Bronchus fibroblast of lung (primary cell): ENCODE measurements around the gene GCH1.

GRCh38 chr14:54605906-54606723, 39.2 kb downstream of the SAMD4A start:
- RAMPAGE, long total RNA = no peak

- RAMPAGE, long total RNA = no peak
Measured at GRCh38 chr14:54653626-54654561, 87.0 kb downstream of the SAMD4A start.

DNA sequence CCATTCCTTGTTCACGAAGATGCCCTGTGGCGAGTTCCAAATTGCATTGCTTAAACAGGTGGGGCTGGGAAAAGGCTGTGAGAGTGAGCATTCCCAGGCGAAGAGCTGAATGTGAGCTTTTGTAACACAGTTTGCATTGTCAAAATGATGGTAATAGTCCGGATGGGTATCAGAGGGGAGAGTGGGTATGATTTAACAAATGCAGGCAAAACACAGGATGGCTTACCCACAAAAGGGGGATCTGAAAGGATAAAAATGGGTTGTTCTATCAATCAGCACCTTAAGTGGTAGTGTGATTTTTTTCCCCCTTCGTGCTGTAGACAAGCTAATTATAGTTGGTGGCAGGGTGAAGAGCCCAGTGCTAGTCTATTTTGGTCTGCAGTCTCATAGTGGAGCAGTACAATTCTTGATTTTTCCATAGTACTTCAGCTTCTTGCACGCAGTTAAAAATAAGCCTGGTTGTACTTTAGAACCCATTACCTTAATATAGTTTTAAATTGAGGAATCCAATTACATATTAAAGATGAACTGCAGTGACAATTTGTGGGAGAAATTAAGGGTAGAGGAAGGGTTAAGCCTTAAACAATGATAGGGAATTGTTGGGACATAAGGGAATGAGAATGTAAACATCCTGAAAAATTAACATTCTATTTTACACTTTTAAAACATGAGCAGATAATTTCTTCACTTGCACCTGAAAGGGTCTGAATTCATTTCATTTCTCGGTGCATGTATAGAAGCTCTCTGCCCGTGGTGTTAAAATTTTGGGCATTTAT, 132.1 kb downstream of the GCH1 start:
- RAMPAGE, long total RNA = no peak

DNA sequence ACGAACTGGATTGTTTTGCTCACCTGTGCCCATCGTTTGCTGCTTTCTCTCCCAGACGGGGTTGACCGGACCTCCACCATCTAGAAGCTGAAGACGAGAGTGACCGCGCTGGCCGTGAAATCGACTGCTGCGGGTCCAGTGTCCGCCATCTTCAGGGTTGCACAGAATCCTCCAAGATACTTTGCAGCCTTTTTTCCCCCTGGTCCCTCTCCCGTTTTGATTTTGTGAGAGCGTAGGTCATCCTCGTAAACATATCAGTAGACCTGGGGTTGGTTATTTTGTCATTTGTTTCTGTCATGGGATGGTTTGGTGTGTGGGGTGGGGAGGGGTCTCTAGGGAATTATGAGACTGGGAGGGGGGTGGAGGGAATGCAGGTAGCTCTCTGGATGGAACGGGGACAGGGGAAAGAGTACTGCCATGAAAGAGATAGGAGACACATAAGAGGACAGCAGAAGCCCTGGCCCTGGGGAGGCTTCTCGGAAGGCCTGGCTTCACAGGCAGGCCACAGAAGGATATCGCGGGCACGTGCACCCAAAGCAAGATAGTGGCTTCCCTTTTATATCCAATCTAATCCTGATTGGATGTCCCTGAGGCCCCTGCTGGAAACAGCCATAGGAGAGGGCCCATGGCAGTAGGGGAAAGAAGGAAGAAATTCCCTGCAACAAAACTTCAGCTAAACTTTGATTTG, 113.6 kb downstream of the GCH1 start:
- RAMPAGE, long total RNA = no peak

- RAMPAGE, long total RNA = no peak
Measured at GRCh38 chr14:54790829-54791567, 111.6 kb downstream of the GCH1 start.

GRCh38 chr14:54838975-54839604, 63.5 kb downstream of the GCH1 start:
- RAMPAGE, long total RNA = no peak

DNA sequence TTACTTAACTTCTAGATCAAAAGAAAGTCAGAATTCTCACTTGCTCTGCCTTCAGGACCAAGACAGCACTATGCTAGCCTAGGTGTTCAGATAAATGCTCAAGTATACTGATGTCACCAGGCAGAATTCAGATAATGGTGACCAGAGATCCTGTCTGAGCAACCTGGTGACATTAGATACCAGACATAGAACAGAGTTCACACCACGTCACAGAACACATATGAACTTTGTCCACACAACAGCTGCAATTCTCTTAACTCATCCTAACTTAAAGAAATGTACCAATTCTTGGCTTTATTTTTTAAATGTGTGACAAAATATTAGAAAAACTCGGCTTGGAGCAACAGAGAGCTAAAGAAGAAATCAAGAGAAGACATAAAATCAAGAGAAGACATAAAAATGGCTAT, 58.1 kb downstream of the GCH1 start:
- RAMPAGE, long total RNA = no peak

DNA sequence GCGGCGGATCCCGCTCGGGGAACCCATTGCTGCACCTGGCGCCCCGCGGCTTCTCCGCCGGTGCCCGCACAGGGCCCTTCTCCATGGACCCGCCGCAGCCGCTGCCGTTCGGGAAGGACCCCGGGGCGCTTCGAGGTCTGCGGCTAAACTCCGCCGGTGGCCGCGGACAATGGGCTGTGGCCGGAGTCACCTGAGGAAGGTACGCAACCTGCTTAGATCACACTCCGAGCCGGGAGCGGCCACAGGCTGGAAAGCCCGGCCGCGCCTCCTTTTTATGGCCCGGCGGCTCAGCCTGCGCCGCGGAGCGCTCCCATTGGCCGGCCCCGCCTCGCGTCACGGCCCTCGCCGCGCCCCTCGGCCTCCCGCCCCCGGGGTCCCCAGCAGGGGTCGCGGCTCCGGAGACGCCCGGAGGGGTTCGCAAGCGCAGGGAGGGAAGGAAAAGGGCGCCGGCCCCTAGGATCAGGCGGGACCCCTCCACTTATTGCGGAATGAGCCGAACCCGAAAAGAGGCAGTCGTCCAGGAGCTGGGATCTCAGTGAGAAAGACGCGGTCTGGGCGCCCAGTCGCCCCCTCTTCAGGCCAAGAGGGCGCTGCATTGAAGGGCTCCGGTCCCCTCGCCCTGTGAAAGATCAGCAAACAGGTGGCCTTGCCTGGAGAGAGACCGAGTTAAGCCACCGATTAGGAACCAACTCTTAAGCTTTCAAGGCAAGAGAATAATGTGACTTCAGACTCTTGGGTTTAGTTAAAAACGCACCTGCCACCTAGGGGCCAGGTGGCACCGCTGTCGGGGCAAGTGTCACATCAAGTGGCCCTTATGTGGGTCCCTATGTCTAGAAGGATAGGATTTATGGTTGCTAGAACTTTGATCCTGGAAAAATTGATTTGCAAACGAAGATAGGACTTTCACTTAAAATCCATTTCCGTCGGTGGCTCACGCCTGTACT, at the start of gene GCH1:
TSS of gene GCH1 (minus strand) at position 248 of the 944 bp plus-strand sequence.
- RAMPAGE, long total RNA = no peak

GRCh38 chr14:55028077-55028542, 1.1 kb downstream of the SOCS4 start:
- RAMPAGE, long total RNA = no peak

- RAMPAGE, long total RNA = no peak
Measured at GRCh38 chr14:55103657-55104600, 25.1 kb upstream of the LGALS3 start.

DNA sequence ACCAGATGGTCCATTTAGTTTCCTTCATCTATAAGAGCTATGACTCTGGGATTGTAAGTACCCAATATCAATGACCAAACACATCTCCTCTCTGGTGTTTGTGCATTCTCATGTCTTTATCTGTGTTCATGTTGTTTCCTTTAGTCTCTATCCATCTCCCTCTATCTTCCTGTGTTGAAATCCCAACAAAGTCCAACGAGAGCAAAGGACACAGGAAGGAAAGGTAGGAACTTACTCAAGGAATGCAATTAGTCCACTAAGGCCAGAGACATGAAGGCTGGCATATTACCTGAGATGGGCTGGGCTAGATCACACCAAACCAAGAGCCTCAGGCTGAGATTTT, 14.4 kb upstream of the LGALS3 start:
- RAMPAGE, long total RNA = no peak

GRCh38 chr14:55271887-55272826, 936 bp downstream of the FBXO34 start:
- RAMPAGE, long total RNA = no peak

DNA sequence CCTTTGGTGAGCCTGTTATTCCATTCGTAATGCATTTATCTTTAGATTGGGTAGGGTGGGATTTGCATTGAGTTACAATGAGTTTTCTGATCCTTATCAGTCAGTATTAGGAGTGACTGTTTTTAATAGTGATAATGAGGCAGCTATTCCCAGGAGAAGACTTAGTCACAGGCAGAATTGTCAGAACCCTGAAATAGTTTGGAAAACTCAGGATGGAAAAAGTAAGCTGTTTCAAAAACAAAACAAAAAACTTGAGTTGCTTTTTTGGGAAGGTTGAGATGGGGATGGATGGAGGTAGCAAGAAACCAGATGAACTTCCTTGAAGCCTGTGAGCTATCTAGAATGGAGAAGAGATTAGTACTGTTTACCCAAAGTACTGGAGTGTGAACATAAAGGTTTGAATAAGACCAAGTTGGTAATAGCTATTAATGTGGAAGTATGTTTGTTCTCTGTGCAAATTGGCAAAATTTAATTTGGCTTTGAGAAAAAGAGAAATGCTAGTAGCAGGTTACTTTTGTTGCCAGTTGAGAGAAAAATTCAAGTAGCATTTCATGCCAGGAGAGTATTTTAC, 38.7 kb downstream of the FBXO34 start:
- RAMPAGE, long total RNA = no peak

DNA sequence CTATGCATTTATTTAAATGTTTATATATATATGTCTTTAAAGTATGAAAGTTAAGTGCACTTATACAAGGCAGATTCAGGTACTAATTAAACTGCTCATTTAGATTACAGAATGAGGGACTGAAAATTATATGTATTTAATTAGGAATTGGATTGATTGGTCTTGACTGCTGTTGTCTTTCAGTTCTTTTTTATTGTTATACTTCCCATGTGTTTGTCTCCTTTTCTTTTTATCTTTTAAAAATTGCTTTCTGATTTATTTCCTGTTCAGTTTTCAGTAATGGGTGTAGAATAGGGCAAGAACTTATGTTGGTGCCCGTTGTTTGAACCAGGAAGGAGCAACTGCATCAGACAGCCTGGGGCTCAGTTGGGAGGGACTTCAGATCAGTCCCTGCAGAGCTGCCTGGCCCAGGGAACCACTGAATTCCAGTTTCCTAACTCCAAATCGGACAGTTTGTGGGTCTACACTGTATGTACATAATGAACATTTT, 64.8 kb downstream of the FBXO34 start:
- RAMPAGE, long total RNA = no peak

DNA sequence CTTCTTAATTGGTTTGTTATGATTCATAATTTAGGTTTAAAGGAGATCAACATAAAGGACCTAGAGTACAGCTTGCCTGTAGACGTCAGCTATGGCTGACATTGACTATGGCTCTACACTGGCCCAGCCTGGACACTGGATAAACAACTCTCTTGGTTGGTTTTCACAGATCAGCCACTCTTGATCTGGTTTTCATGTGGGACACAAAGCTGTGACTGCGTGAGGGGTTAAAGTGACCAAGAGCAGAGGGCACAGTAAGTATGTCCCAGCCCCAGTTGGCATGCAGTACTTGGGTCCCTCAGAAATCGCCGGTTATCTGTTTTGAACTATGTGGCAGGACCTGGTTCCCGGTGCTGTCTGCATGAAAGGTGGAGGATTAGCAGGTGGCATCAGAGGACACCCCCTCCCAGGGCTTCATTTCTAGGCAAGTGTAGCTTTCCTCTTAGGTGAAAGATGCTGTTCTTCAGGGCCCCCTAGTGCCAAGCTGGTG, 57.3 kb downstream of the ATG14 start:
- RAMPAGE, long total RNA = no peak

DNA sequence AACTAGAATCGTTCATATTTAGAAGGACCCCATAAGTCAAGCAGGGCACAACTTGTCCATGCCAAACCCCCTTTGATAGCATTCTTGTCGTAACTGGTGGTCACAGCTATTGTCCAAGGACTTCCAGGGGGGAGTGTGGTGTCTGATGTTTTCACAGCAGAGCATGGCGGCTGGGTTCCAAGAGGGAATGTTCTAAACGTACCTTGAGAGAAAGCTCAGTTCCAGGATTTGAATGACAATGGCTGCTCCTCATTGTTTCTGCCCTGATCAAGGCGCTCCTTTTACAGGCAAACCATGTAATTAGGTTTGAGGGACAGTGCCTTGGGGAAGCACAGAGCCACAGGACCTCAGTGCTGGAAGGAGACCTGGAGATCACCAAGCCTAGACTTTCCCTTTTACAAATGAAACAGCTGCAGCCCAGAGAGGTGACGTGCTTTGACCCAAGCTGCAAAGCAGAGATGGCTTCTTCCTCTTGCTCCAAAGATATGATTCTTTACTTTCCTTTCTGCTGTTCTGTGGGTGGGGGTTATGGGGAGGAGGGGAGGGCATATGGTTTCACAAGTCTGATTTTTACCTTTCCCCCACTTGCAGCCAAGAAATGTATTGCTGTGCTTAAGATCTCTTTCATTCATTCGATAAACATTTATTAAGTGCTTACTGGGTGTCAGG, 172.7 kb downstream of the KTN1 start:
- RAMPAGE, long total RNA = no peak

DNA sequence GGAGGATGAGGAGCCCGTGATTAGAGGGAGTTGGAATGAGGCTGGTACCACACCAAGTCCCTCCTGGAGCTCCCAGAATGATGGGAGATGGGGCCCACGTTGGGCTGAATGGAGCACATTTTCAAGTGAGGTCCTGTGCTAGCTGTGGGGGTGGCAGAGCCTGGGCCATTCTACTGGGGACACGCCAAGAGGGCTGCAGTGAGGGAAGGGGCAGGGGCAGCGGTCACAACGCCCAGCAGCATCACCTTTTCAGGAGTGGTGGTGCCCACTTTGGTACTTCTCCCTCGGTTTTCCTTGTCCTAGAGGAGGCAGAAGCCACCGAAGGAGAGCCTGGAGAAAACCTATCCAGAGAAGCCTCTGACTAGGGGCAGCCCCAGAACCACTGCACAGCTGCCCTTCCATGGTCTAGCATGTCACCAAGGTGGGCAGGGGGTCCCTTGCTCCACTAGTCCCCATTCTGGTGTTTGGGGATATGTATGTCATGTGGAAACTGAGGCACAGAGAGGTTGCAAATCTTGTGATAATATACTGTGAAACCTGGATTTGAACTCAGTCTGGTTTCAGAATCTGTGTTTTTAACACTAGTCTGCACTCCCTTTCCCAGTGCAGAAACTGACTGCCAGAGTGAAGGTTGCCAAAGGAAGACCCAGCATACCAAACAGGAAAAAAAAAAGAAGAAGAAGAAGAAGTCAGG, 107.3 kb downstream of the PELI2 start:
- RAMPAGE, long total RNA = no peak

GRCh38 chr14:56297205-56298099, 179.2 kb downstream of the PELI2 start:
- RAMPAGE, long total RNA = no peak

- RAMPAGE, long total RNA = no peak
Measured at GRCh38 chr14:56333544-56334109, 215.4 kb downstream of the PELI2 start.

- RAMPAGE, long total RNA = no peak
Measured at GRCh38 chr14:56646973-56648171, 67.8 kb downstream of the TMEM260 start.